ENCODE results near the gene PCDH18.

- PRO-cap, 2 experiments, result no peak in any of the 2 experiments
Measured at GRCh38 chr4:128872485-128873273, 63.2 kb downstream of the JADE1 start.

GRCh38 chr4:129076186-129076916 lies 17.0 kb downstream of the SCLT1 start:
- PRO-cap, 2 experiments, result no peak in any of the 2 experiments

DNA sequence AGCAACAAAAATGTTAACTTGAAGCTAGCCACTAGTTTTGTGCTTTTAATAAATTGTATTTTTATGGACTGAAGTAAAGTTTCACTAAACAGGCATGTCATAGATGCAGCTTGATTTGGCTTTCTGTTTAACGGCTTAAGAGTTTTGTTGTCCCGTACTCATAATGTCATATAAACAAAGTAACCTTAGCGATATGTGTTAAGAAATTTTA lies 913 bp upstream of the SCLT1 start:
- PRO-cap, 2 experiments, result no peak in any of the 2 experiments

DNA sequence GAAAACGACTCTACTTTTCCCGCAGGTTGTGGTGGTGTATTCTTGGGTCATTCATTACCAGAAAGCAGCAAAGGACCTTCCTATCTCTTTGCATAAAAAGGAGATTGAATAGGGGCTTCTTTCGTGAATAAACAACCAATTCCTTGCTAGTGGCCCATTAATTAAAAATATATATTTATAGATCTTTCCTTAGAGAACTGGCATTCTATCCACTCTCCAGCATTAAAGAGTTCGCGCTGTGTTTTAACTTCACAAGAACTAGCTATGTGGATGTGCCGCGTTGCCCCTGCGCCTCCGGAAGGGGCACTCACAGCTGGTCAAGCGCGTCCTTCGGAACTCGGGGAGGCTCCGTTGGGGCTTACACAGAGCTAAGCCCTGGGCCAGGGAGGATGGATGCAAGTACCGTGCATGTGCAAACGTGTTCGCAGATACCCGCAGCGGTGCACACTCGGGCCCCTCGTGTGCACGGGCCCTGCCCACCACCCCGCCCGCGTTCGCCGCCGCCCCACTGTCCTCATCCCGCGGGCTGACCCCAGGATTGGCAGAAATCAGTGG lies 1.3 kb upstream of the PCDH10 start:
- PRO-cap, 2 experiments, result no peak in any of the 2 experiments

DNA sequence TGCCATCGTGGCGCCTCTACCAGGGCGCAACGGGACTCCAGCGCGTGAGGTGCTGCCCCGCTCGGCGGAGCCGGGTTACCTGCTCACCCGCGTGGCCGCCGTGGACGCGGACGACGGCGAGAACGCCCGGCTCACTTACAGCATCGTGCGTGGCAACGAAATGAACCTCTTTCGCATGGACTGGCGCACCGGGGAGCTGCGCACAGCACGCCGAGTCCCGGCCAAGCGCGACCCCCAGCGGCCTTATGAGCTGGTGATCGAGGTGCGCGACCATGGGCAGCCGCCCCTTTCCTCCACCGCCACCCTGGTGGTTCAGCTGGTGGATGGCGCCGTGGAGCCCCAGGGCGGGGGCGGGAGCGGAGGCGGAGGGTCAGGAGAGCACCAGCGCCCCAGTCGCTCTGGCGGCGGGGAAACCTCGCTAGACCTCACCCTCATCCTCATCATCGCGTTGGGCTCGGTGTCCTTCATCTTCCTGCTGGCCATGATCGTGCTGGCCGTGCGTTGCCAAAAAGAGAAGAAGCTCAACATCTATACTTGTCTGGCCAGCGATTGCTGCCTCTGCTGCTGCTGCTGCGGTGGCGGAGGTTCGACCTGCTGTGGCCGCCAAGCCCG lies 2.9 kb downstream of the PCDH10 start:
- PRO-cap, 2 experiments, result no peak in any of the 2 experiments

DNA sequence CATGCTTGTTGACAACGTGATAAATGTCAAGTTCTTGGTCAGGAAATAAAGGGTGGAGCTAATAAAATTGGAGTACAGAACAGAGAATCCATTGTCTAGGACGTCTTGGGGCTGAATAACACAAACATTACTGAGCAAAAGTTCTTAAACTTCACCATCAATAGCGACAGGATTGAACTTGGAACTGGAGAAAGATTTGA lies 233.3 kb downstream of the PABPC4L start:
- PRO-cap, 2 experiments, result no peak in any of the 2 experiments

DNA sequence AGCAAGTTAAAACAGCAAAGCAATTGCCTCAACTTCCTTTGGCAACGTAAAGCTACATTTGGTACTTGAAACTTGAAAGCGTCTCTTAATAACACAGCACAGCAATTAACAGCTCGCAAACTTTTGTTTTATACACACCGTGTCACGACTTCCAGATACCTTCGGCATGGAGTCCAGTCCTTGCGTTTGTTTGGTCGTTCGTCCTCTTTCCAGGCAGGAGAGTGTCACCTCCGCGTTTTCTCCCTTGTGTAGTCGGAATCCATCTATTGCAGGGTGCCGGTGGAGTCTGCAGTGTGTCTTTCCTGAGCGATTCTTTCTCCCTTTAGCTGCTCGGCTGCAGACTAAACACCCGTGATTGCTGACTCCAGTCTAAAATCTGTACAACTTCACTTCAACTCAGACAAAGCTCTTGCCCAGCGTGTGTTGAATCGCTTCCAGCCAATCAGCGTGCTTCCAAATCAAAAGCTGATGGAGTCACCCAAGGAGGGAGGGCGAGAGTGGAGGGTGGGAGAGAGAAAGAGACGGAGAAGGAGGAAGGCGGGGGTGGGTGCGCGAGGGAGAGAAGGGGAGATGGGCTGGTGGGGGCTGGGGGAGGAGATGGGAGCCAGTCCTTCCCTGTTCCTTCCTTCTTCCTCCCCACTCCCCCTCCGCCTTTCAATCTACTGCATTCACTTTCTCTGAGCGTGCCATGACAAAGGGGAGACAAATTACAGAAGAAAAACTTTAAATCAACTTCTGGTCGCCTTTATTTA lies at the start of gene PCDH18:
PCDH18 (minus strand) TSS at position 378 of the 752 bp plus-strand sequence.
- PRO-cap, 2 experiments, result peak in 2 of 2 experiments; most common plus-strand start position 639 of the sequence (in 2); most common minus-strand start position 375 of the sequence (in 1)

DNA sequence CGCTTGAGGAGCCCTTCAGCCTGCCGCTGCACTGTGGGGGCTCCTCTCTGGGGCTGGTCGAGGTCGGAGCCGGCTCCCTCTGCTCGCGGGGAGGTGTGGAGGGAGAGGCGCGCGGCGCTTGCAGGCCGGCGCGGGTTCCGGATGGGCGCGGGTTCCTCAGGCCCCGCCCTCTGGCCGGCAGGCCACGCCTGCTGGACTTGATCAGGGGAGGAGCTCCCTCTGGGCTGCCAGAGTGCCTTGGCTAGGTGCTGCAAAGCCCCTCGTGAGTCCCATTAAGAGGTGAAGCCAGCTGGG lies 321.2 kb upstream of the PCDH18 start:
- PRO-cap, 2 experiments, result no peak in any of the 2 experiments

DNA sequence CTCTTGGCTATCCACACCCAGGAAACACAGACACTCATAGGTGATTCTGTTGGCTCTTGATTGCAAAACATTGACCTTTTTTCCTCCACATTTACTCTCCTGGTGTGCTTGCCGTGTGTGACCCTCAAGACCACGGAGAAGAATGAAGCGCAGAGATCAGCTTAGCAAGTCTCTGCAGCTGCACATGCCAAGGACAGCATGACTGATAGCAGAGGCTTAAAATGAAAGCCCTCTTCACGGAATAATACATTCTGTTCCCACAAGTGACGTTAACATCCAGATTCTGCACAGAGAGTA lies 61.0 kb downstream of the SLC7A11 start:
- PRO-cap, 2 experiments, result no peak in any of the 2 experiments

DNA sequence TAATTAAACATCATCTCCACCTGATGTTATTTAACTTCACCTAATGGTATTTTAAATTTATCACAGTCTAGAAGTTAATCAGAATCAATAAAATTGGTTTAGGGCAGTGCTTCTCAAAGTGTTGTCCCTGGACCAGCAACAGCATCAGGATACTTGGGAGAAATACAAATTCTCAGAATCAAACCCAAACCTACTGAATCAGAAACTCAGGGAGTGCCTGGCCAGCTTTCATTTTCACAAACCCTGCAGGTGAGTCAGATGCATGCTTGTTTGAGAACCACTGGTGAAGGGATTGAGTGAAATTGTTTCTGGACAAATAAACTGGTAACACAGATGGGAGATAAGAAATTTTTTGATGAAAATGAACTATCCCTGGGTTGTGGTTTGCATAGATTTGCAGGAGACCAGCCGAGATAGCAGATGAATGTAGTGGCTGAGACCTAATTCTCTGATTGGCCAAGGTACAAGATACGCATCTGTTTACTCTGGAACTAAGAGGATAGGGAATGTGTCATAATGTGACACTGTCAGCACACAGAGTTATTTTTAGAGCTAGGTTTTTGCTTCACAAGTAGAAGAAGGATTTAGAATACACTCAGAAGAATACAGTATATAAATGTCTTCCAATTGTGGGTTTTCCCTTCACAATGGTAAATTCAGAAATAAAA lies 117.8 kb upstream of the NOCT start:
- PRO-cap, 2 experiments, result no peak in any of the 2 experiments

- PRO-cap, 2 experiments, result no peak in any of the 2 experiments
Measured at GRCh38 chr4:139014151-139014664, 1.4 kb upstream of the NOCT start.

GRCh38 chr4:139049305-139049635 lies 33.7 kb downstream of the NOCT start:
- PRO-cap, 2 experiments, result no peak in any of the 2 experiments

GRCh38 chr4:139083318-139084108 lies 67.9 kb downstream of the NOCT start:
- PRO-cap, 2 experiments, result peak in 2 of 2 experiments; most common plus-strand start chr4:139083723 (in 2); most common minus-strand start chr4:139083726 (in 2)

GRCh38 chr4:139124804-139125589 lies 52.0 kb downstream of the ELF2 start:
- PRO-cap, 2 experiments, result no peak in any of the 2 experiments

DNA sequence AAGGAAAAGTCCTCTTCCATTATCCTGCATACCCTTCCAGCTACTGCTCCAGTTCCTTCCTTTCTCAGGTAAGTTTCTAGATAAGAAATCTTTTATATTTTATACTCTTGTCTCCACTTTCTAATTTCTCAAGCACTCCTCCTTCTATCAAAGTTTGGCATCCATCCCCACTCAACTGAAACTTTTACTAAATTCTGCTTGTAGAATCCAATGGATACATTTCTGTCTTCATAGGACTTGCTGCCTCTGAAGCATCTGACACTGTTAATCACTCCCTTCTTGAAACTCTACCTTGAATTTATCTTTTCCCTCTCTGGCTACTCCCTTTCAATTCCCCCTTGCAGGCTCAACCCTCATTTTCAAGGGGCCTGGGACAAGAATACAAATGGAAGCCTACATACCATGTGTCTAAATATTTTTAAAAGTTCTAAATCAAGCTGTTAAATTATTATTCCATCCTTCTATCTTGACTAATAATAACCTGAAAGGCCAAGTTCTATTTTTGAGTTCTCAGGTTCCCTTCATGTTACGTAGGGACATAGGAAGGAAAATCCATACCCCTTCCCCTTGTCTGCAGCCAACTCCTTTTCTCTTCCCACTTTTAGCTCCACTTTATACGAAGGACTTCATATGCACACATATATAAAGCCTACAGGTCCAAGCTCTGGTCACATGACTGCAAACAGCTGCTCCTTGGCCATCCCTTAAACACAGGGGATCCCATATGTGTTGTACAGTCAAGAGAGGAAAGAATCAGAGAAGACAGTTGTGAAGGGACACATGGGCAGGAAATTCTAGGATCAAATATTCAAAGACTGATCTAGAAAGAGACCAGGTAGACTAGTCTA lies 36.0 kb downstream of the ELF2 start:
- PRO-cap, 2 experiments, result no peak in any of the 2 experiments

DNA sequence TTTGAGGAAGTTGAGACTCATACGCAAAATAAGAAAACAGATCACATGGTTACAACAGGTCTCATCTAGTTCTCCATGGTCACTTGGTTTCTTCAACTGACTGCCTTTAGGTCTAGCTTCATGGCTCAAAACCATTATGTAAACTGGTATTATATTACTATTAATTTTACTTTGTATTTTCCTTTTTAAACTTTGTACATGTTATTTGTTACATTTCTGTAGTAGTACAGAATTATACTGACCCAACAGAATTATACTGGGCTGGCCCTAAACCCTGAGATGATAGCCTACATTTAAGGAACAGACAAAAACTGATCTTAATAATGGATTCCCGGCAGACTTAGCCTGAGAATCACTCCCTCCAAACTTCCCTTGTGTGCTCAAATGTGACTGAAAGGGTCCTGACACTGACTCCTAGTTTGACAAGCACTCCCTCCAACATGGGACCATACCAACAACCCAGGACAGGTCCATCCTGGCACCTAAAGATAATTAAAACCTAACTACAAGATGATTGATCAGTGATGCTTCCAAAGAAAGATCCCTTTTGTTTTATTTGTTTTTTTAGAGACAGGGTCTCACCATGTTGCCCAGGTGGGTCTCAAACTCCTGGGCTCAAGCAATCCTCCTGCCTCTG lies 8.7 kb downstream of the ELF2 start:
- PRO-cap, 2 experiments, result no peak in any of the 2 experiments

DNA sequence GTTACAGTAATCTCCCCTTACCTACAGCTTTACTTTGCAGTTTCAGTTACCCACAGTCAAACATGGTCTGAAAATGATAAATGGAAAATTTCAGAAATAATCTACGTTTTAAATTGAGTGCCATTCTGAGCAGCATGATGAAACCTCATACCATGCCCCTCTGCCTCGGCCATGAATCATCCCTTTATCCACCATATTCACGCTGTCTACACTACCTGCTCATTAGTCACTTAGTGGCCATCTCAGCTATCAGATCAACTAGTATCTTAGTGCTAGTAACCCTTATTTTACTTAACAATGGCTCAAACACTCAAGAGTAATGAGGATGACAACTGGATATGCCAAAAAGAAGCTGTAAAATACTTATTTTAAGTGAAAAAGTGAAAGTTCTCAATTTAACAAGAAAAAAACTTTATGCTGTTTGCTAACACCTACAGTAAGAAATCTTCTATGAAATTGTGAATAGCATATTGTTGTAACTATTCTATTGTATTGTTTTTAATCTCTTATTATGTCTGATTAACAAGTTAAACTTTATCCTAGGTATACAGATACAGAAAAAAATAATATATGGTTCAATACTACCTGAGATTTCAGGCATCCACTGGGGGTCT lies 4.7 kb downstream of the ELF2 start:
- PRO-cap, 2 experiments, result no peak in any of the 2 experiments

- PRO-cap, 2 experiments, result no peak in any of the 2 experiments
Measured at GRCh38 chr4:139178786-139178913, 1.6 kb upstream of the ELF2 start.

DNA sequence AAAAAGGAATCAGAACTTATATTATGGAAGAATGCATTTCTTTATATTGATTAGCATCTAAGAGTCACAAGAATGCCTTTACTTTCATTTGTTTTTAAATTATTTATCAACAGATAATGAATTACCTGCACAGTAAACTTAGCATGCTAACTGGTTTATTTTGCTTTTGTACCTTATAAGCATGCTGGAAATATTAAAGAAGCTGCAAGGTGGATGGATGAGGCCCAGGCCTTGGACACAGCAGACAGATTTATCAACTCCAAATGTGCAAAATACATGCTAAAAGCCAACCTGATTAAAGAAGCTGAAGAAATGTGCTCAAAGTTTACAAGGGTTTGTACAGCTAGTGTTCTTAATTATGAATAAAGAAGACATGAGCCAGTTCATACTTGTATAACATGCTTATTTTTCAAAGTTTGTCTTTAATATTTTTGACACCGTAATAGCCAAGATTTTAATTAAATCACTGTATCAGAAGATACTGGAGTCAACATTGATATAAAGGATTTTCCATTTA lies 57.3 kb upstream of the NDUFC1 start:
- PRO-cap, 2 experiments, result no peak in any of the 2 experiments

GRCh38 chr4:139815505-139816824 lies 150.3 kb downstream of the MGST2 start:
- PRO-cap, 2 experiments, result peak in 2 of 2 experiments; most common plus-strand start chr4:139816186 (in 2)